Mammary microvascular endothelial cell (primary cell): ENCODE measurements around a stretch of chr5.

- RAMPAGE, long total RNA, result no peak
These were observed 58.8 kb downstream of the DAP start for GRCh38 chr5:10702203-10702596.

GRCh38 chr5:10704907-10705412 lies 56.1 kb downstream of the DAP start:
- RAMPAGE, long total RNA, result no peak

- RAMPAGE, long total RNA, result no peak
These were observed 15.4 kb downstream of the DAP start for GRCh38 chr5:10745465-10746277.

GRCh38 chr5:10962121-10962434 lies 201.0 kb upstream of the DAP start:
- RAMPAGE, long total RNA, result no peak

DNA sequence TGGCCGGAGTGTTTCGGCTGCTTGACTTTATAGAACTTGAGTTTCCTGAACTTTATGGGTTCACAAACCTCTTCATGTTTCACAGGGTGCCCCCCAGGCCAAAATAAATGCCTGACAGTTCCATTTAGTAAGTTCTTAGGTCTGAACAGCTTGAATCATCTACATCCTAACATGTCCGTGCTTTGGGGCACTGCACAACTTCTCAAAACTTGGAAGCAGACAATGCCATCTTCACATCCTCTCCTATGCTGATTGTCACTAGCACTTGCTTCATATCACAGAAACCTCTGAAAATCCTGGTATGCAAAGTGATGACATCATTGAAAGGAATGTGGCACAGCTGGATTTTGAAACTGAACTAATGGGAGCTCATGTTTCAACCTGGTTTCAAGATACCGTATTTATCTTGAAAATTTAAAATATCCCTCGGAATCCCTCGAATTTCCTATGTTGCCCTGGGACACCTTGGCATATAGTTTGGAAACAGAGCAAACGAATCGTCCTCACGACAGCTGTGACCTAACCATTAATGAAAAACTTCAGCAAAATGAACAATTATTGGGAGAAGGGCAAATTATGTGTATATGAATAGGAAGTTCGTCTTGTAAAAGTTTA lies 490.2 kb upstream of the DAP start:
- RAMPAGE, long total RNA, result no peak

DNA sequence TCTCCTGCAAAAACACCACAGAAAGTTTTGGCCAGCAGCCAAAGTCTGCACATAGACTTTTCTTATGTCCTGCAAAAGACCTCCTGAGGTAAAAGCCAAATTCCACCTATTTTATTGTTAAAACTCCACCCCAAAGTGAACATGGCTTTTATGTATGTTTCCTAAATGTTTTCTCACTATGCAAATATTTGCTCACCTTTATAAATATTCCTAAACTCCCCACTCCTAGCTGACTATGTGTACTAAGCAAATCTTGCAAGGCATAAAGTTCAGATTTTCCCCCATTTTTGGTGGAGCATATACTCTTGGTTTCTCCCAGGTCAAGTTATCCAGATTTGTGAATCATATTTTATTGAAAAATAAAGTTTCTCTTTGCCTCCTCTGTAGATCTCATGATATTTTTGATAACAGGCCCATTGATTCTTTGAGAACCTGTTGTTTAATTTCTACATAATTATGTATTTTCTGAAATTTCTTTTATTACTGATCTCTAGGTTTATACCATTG lies 446.1 kb downstream of the DNAH5 start:
- RAMPAGE, long total RNA, result no peak

DNA sequence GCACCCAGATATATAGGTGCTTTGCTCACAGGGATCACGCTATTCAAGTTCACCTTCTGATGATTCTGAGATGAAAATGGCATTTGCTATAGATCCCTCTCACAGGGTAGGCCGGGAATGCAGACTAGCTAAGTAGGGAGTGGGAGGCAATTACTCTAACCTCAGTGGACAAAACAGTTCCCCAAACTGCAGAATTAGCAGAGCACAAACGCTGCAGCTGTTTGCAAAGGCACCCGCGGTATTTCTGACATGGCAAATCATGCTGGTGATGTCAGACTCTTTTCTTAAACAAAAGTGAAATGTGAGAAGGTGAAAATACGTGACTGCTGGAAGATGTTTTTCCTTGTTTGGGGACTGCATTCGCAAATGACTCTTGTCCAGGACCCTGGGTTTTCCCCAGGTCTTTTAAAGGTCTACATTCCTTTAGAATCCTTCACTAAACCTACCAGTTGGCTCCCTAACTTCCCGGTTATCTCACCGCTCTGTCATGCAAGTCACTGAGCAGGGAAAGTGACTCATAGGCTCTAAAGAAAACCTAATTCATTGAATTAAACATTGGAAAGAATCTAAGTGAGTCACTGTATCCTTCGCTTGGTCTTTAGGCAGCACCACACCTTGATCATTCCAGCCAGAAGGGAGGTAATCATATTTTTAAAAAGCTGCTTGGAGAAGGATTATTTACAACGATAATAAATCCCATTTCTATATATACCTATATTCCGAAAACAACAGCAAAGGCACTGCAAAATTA lies 91.5 kb upstream of the DNAH5 start:
- RAMPAGE, long total RNA, result no peak

DNA sequence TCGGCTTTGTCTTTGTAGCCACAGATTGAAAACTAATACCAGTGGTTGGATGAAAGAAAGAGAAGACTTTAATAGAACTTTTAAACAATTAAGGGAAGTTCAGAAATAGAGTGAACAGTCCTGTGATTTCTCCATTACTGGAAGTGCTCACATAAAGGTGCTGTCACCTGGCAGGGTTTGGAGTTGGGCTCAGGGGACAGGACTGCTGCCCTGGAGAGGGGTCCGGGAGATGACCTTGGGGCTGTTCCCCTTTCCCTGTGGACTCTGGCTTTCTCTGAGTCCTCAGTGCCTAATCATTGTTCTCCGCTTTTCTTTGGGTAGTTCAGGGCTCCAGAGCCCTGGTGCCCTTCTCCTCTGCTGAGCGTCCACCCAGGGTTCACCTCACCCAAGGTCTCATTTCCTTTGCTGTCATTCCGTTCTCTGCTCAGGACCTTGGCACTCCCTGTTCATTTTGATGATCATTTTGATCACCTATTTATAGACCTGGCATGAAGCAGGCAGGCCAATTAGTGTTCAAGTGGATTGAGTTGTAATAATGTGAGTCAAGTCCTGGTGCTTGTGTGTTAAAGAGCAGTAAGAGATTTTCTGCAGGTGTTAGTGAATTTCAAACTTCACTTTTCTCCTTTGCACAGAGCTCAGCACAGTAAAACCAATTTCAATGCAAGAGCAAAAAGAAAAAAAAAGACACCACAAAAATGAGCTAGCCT lies 3.5 kb downstream of the TRIO start:
- RAMPAGE, long total RNA, result no peak

DNA sequence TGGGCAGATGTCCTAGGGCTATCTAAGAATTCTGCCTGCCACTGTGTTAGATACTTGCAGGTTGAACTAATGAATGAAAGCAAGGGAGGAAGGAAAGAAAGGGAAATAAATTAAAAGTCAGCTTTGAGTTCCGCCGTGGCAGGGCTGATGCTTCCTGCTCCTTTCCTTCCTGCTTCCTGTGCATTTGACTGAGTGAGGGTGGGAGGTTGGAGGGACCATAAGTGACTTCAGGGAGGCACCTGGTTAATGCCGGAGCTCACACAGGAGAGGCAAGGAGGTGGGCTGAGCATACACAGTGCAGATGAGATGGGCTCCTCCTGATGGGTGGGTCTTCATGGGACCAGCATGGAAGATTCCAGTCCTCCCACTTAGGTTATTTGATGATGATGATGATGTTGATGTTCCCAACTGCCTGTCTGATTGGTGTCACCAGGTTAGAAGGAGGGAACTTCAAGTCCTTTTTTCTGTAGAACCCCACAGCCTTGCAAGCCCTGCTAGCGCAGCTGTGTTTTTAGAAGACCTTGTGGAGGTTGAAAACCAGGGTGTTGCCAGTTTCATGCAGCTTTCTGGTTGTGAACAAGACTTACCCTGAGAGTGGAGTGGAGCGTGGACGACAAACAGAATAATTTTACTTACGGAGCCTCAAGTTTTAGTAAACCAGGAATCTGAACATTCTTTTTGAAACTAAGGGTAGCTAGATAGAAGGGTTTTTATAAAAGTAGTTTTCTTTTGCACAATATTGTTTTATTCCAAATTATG lies 82.9 kb downstream of the TRIO start:
- RAMPAGE, long total RNA, result no peak

DNA sequence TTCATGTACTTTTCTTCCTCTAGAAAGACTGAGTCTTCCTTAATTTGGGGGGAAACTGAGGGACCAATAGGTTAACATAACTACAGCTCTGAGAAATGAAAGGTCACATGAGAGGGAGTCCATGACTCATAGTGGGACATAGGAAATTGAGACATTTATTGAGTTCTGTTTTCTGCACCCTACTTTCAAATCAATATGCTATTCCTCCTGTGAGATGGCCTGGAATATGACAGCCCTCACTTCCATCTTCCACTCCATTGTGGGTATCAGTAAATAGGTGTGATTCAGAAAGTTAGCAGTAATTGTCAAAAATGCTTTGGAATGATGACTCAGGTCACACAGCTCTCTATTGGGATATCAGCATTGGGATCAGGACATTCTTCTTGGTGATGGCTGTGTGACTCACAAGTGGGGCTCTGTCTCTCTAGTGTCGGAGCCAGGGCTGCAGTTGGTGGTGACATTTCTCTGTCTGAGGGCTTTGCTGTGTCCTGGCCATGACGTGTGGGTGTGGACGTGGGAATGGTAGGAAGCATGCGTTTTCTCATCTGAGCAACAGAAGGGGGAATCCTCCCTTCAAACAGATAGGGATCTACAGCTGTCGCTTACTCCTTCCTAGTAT lies 125.0 kb downstream of the TRIO start:
- RAMPAGE, long total RNA, result no peak

DNA sequence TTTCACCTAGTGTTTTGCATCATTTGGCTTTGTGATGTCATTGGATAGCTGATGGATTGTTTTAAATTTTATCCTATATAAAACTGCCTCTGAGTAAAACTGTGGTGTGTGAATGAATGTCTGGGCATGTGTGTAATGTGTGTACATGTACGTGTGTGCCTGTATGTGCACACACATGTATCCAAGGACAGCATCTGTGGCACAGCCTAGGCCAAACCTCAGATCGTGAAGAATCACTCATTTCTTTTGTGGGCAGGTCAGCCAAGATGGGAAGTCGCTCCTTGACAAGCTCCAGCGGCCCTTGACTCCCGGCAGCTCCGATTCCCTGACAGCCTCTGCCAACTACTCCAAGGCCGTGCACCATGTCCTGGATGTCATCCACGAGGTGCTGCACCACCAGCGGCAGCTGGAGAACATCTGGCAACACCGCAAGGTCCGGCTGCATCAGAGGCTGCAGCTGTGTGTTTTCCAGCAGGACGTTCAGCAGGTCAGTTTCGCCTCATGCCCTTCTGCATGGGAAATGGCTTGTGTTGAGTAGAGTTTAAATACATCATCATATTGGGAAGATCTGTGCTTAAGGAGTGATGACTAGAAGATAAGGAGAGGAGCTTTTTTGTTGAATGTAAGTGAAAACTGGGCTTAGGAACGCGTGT lies 173.2 kb downstream of the TRIO start:
- RAMPAGE, long total RNA, result no peak

DNA sequence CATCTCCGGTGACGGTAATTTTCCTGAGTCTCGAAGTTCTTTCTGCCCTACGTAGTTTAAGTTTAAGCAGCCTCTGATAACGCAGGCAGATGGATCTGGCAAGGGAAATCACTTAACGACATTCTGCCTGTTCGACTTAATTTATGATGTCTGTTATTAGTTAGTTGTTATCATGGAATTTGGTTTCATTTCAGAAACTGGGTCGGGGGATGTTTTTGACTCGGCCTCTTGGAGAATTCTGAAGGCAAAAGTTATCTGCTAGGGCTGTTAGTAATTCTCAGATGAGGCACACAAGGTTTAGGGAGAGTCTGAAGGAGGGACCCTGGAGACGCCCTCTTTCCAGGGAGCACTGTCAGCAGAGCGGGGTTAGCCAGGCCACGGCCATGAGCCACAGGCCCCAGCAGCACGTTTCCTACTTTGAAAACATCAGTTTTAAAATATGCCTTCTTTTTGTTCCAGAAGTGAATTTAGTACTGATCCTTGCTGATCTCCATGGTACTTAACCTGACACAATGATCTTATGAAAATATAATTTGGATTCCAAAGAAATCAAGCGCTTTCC lies 171.0 kb upstream of the OTULINL start:
- RAMPAGE, long total RNA, result no peak

DNA sequence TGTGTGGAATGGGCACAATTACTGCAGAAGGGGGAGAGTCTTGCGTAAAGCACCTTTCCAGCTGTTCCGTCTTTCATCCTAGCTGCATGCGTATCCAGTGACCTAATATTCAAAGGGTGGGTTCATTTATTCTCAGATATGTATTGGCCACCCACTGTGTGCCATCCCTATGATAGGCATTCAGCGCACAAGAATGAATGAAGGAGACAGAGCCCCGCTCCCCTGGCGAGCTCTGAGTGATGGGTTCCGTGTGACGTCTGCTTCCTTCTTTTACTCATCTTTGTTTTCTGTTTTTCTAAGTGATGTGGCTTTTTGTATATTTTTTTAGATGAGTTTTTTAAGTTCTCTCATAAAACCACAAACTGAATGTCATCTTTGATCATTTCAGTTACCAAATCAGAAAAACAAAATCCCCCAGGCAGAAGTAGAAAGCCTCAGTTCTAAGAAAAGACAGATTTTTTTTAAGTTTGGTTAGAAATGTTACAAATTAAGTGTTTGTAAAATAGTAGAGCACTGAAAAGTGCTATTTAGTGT lies 168.2 kb upstream of the OTULINL start:
- RAMPAGE, long total RNA, result no peak

- RAMPAGE, long total RNA, result no peak
These were observed 12.7 kb upstream of the OTULIN start for GRCh38 chr5:14651841-14652273.

- RAMPAGE, long total RNA, result no peak
These were observed 3.8 kb downstream of the OTULIN start for GRCh38 chr5:14668235-14668857.

DNA sequence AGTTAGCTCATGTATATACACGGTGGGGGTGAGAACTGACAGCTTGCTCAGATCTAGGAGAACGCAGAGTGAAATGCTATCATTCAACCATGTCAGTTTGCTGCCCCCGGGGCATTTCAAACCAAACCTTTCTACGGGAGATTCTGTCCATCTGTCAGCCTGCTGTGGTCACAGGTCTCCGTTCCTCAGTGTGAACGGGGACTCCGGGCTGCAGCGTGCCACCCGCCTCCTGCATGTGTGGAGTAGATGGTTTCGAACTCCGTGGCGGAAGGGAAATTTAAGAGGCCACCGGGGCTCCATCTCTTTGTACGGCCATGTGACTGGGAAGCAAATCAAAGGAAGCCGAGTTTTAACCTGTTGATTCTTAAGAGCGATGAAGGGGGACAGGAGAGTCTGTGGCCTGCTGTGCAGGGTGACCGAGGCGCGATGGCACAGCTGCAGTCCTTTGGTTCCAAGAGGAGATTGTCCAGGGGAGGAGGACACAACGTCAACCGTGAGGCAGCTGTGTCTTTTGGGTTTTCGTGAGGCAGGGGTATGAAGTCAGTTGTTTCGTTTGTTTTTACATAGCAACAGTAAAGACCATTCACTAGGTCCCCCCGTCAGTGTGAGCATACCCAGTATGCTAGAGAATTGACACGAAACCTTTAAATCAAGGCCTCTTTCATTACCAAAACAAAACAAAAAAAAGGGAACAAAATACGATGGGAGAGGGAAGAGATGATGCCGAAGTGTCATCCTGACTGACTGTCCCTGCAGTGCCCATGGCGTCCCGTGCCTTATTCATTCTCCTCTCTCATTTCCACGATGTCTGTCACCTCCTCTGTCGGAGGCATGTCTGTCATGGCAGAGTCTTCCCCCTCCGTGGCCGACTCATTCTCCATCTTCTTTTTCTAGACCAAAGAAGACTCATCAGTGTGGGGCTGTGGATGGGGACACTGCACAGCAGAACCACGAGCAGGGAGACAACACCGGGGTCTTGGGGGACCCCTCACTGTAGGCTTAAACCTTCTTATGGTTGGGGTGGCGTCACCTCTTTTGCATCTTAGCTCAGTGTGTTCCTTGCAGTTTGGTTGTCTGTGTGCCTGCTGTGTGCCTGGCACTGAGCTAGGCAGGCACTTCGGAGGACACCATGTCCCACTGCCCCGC lies 46.3 kb downstream of the OTULIN start:
- RAMPAGE, long total RNA, result no peak

DNA sequence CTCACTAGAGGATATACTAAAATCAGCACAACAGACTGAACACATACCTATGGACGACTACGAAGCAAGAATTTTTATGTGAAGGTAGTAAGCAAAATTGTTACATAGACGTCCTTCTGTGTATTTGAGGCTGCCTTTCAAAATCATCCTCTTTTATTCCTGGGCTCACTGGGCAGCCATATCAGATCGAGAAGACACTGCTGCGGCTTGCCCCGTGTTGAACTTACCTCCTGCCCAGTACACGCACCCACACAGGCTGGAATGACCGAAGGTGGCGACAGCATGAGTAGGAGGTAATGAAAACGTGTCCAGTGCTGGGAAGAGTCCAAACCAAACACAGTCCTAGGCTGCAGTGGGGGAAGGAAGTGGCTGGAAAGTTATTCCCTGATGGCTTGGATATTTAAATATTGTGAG lies 41.5 kb downstream of the ANKH start:
- RAMPAGE, long total RNA, result no peak

DNA sequence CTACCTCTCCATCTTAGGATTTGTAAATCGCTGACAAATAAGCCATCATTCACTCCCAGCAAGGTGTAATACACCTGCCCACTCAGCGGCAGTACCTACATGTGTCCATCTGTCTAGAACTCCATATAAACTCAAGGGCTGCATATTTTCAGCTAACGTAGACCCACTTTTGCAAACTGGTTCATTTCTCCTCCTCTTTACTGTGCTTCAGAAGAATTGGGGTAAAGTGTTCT lies 2.7 kb downstream of the ANKH start:
- RAMPAGE, long total RNA, result no peak

DNA sequence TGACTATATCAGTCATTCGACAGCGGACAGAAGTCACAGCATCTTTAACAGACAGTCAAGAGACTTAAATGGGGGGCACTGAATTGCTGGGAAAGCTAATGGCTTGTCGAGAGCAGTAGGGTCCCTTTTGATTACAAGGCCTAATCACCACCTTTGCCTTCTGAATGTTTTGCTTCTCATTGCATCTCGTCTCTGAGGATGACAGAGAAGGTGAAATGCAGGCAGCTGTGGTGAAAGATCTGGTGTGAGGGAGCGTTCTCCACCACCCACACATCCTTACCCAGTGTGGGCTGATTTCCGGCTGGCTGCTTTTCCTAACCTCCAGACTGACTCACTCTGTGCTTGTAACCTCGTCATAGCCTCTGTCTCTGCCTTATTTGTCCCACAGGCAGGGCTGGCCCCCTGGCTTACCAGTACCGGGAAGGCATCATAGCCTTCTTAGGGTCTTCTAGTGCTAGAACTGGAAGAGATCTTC lies 54.3 kb upstream of the ANKH start:
- RAMPAGE, long total RNA, result no peak

- RAMPAGE, long total RNA, result no peak
These were observed 234.2 kb upstream of the FBXL7 start for GRCh38 chr5:15265821-15266174.